Measurements from ENCODE around the gene CEACAM5.

DNA sequence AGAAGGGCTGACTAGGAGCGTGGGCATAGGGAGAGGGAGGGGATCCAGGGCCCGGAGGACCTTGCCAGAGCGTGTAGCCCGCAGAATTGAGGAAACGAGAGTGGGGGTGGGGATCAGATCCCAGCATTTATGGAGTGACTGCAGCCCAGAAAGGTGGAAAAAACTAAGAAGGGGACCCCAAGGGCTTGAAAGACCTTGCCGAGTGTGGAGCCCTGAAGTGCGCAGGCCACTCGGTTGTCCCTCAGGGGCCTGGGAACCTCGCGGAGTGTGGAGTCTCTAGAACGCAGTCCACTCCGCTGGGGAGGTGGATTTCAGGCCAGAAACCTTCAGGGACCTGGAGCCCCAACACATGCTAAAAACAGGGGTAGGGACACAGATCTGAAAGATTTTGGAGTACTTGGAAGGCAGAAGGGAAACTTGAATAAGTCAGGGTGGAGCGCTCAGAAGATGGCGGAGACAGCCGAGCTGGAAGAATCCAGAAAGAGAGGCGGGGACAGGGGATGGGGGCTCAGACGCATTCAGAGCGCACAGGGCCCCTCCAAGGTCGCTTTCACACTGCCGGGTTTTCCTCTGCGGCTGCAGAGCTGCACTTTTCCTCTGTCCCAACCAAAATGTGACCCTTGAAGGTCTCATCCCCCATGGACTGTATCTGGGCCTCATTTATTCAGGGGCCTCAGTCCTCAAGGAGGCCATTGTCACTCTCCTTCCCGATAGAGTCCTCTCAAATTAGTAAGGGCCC, 56.8 kb downstream of the ERICH4 start:
- RRBS = 39% methylated on average over 2 of the region's 22 CpGs

DNA sequence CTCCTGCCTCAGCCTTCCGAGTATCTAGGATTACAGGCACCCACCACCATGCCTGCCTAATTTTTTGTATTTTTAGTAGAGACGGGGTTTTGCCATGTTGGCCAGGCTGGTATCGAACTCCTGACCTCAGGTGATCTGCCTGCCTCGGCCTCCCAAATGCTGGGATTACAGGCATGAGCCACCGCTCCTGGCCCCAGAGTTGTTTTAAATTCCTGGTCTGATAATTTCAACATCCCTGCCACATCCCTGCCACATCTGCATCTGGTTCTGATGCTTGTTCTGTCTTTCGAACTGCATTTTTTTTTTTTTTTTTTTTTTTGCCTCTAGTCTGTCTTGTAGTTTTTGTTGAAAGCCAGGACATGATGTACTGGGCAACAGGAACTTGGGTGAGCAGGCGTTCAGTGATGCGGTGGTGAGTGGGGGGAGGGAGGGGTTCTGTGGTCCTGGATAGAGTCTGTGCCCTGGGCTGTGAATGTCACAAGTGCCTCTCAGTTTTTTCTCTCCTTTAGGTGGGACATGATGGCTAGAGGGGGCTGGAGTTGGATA, 3.7 kb downstream of the CEACAM4 start:
- RRBS = no CpG with 5 or more reads among the region's 8 CpGs

- RRBS = no CpG with 5 or more reads among the region's 8 CpGs
Observed at GRCh38 chr19:41638497-41639212, 11.8 kb upstream of the CEACAM4 start.

DNA sequence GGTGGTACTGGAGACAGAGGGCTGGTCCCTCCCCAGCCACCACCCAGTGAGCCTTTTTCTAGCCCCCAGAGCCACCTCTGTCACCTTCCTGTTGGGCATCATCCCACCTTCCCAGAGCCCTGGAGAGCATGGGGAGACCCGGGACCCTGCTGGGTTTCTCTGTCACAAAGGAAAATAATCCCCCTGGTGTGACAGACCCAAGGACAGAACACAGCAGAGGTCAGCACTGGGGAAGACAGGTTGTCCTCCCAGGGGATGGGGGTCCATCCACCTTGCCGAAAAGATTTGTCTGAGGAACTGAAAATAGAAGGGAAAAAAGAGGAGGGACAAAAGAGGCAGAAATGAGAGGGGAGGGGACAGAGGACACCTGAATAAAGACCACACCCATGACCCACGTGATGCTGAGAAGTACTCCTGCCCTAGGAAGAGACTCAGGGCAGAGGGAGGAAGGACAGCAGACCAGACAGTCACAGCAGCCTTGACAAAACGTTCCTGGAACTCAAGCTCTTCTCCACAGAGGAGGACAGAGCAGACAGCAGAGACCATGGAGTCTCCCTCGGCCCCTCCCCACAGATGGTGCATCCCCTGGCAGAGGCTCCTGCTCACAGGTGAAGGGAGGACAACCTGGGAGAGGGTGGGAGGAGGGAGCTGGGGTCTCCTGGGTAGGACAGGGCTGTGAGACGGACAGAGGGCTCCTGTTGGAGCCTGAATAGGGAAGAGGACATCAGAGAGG, at the start of gene CEACAM5:
Gene CEACAM5, plus strand, starts transcription at position 439 of the 733 bp plus-strand sequence.
- RRBS = no CpG with 5 or more reads among the region's 6 CpGs

DNA sequence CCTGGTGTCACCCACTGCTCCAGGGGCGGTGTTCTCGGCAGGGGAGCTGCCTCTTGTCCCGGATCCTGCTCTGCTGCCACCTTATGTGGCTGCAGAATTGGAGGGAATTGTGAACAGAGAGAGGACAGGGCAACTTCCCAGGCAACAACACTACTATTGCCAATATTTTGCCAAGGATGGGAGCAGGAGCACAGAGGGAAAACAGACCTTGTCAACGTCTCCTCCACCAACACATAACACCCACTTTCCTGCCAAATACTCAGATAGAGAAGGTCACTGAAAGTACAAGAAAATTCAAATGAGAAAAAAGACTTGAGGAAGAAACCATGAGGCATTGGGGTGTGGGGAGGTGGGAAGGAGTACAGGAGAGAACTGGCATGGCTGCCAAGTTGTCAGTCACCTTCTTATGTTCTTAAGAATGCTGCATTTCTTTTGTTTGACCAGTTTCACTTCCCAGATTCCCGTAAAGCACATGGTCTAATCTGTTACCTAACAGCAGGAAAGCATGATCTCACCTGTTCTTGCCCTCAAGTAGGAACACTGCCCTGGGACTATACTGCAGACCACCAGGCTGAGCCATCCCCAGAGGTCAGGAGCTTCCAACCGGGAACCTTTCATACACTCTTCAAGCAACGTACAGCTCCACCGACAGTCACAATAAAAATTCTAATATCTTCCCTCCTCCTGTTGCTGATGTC, 4.7 kb upstream of the CEACAM6 start:
- RRBS = no CpG with 5 or more reads among the region's 8 CpGs

- RRBS = no CpG with 5 or more reads among the region's 4 CpGs
Observed at GRCh38 chr19:41804215-41804749, 7.9 kb downstream of the CEACAM3 start.

DNA sequence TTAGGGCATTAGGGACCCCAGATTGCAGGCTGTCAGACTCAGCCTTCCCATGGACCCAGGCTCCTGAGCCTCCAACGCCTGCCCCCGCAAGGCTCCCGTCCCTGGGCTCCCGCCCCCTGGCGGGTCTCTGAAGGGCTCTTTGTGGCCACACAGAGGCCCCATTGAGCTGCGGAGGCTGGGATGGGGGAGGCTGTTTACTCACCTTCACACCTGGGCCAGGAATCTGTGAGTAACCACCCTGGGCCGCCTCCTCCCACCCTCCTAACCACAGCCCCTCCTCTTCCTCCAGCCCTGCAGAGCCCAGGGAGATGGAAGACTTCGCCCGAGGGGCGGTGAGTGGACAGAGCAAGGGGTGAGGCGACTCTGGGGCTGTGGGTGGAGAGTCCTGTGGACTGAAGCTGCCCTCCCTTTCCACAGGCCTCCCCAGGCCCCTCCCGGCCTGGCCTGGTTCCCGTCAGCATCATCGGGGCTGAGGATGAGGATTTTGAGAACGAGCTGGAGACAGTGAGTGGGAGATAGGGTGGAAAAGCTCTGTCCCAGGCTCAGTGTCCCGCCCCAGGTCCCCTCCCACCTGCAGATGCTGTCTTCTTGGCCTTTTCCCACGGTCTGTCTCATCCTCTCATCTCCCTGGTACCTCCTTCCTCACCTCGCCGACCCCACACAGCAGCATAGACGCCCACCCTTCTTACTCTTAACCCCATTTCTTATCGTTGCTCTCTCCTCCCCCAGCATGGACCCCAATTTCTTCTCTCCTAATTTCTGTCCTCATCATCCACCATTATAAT, 5.0 kb downstream of the ARHGEF1 start:
- RRBS = no CpG with 5 or more reads among the region's 21 CpGs

- RRBS = 64% methylated on average over 5 of the region's 36 CpGs
Observed at GRCh38 chr19:41892062-41892907, 9.3 kb downstream of the ARHGEF1 start.

DNA sequence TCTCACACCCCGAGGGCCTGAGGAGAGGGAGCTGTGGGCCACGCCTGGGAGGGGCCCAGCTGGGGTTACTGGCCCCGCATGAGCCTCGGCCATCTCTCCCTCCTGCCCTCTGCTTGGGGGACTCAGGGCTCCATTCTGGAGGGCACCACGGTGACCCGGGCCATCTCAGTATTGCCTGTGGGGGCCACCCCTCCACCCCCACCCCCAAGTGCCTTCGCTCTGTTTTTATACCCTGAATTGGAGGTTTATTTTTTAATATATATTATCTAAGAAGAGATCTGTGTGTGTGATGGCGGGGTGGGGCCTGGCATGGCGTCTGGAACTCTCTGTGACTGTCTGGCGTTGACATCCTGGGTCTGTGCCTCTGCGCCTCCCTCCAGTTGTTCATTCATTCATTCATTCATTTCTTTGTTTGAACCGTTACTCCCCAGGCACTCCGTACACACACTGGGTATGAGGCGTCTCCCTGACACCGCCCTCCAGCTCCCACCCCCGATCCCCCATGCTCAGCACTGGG, 21.0 kb downstream of the ERFL start:
- RRBS = no CpG with 5 or more reads among the region's 16 CpGs

- RRBS = no CpG with 5 or more reads among the region's 14 CpGs
Observed at GRCh38 chr19:41910069-41910945, 17.9 kb downstream of the ERFL start.

GRCh38 chr19:41913089-41913453, 15.2 kb downstream of the ERFL start:
- RRBS = 4% methylated on average over 9 of the region's 35 CpGs

DNA sequence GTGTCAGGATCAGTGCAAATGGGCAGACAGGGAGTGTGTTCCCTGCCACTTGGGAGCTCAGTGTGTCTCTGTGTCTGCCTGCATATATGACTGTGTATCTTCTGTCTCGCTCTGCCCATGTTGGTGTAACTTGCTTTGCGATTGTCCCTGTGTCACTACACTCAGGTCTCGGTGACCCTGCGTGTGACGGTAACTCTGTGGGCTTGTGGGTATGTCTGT, 8.1 kb upstream of the ERFL start:
- RRBS = no CpG with 5 or more reads among the region's 5 CpGs

- RRBS = 2% methylated on average over 11 of the region's 44 CpGs
Observed at GRCh38 chr19:41958193-41959001, 724 bp downstream of the RABAC1 start.

DNA sequence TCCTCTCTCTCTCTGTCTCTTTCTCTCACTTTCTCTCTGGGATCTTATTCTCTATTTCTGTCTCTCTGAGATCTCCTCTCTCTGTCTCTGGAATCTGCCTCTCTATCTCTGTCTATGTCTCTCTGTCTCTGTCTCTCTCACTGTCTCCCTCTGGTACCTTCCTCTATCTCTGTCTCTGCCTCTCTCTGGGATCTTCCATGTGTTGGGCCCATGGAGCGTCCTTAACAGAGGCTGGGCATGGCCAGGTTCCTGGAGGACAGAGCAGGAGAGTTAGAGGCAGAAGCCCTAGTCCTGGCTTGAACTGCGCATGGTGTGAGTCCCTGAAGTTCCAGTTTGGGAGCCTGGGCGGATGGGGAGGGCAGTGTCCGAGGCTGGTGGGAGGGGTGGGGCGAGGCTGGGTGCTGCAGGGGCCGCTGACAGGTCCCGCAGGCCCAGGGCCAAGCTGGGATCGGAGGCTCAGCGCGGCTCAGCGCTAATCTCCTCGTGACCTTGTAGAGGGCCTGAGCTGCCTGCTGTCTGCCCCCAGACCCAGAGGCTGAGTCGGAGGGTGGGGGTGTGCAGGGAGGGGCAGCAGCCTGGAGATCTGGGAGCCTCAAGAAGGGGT, 3.2 kb downstream of the ATP1A3 start:
- RRBS = no CpG with 5 or more reads among the region's 13 CpGs

DNA sequence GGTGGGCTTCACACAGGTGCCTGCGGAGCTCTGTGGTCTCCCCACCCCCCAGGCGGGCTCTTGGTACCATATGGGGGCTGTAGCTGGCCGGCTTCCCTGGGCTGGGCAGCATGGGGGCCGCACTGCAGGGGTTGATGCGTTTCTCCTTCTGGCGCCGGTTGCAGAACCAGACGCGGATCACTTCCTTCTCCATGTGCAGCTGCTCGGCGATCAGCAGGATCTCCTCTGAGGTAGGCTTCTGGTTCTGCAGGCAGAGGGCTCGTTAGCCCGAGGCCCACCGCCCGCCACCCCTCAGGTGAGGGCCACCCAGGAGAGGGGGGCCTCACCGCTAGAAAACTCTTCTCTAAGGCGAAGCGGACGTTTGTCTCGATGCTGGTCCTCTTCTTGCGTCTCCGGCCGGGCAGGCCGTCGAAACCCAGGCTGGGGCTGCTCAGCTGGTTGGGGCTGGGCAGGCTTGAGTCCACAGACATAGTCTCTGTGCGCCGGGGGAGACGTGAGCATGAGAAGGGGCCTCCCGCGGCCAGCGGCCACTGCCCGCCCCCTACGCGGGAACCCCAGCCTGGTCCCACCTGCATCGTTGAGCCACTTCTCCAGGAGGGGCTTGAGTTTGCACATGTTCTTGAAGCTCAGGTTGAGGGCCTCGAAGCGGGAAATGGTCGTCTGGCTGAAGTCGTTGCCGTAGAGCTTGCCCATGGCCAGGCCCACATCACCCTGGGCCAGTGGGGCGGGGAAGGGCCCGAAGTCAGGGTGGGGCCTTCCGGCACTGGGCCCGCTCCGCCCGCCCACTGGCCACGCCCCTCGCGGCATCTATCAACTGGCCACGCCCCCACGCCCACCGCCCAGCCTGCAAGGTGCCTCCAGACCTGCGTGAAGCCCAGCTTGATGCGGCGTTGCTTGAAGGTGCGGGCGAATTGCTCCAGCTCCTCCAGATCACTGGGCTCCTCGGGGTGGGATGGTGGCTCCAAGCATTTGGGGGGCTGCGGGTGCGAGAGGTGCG, 19.6 kb downstream of the ZNF574 start:
- RRBS = 66% methylated on average over 10 of the region's 61 CpGs

GRCh38 chr19:42129114-42129885, 2.9 kb downstream of the POU2F2 start:
- RRBS = no CpG with 5 or more reads among the region's 12 CpGs

GRCh38 chr19:42207655-42208473, 9.6 kb downstream of the DEDD2 start:
- RRBS = no CpG with 5 or more reads among the region's 11 CpGs

DNA sequence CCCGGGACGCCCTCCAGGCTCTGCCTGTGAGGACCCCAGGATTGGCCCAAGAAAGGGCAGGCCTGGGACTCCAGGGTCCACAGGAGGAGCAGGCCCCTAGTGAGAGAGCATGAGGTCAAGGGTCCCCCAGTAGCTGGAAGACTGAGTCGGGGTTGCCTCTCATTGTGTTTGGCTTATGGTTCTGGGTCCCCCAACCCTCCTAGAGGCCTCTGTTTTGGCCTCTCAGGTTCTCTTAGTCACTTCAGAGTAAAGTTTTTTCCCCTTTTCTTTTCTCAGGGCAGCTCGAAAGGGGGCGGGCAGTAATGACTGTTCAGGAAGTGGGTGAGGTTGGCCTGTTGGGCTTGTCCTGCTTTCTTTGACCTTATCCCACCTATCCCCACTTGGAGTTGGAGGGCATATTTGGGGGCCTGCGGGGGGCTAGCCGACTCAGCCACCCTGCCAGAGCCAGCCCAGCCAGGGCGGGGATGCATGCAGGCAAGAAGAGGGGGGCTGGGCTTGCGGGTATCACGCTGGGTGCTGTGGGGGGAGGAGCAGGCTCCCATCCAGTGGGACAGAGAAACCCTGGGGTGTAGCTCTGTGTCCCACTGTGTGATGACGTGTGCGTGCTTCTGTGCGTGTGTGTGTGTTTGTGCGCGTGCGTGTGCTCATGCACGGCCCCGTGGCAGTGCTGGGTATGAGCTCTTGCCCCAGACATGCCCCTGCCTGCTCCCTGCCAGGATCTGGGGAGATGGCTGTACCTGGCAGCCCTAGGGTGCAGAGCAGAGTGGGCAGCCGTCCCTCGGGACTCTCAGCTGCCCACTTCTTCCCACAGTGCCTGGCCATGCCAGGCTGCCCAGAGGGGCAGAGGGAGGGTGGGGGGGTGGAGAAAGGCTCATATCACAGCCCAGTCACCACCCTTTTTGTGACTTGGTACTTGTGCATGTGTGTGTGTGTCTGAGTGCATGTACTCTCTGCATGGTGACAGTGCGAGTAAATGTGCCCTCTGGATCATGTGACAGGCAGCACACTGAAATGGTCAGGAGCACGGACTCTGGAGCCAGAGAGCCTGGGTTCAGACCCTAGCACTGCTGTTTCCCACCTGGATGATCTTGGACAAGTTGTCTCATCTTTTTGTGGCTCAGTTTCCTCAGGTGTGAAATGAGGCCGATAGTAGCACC, 1.6 kb downstream of the CIC start:
- RRBS = no CpG with 5 or more reads among the region's 23 CpGs

- RRBS = 87% methylated on average over 4 of the region's 21 CpGs
Observed at GRCh38 chr19:42292532-42293428, 9.2 kb upstream of the PRR19 start.

- RRBS = 9% methylated on average over 3 of the region's 8 CpGs
Observed at GRCh38 chr19:42396289-42396736, 6.2 kb upstream of the CNFN start.

Measured in pericardium (tissue), 1 donor.